Left ventricle myocardium (tissue), 1 donor: Measurements from ENCODE around the genes HEATR5A and GPR33.

- PRO-cap: bidirectional peak, plus-strand start at chr14:31208212, minus-strand start at chr14:31208144; bidirectional peak, plus-strand start at chr14:31208269, minus-strand start at chr14:31208381
Observed at GRCh38 chr14:31208090-31208494, 499 bp upstream of the HECTD1 start.

DNA sequence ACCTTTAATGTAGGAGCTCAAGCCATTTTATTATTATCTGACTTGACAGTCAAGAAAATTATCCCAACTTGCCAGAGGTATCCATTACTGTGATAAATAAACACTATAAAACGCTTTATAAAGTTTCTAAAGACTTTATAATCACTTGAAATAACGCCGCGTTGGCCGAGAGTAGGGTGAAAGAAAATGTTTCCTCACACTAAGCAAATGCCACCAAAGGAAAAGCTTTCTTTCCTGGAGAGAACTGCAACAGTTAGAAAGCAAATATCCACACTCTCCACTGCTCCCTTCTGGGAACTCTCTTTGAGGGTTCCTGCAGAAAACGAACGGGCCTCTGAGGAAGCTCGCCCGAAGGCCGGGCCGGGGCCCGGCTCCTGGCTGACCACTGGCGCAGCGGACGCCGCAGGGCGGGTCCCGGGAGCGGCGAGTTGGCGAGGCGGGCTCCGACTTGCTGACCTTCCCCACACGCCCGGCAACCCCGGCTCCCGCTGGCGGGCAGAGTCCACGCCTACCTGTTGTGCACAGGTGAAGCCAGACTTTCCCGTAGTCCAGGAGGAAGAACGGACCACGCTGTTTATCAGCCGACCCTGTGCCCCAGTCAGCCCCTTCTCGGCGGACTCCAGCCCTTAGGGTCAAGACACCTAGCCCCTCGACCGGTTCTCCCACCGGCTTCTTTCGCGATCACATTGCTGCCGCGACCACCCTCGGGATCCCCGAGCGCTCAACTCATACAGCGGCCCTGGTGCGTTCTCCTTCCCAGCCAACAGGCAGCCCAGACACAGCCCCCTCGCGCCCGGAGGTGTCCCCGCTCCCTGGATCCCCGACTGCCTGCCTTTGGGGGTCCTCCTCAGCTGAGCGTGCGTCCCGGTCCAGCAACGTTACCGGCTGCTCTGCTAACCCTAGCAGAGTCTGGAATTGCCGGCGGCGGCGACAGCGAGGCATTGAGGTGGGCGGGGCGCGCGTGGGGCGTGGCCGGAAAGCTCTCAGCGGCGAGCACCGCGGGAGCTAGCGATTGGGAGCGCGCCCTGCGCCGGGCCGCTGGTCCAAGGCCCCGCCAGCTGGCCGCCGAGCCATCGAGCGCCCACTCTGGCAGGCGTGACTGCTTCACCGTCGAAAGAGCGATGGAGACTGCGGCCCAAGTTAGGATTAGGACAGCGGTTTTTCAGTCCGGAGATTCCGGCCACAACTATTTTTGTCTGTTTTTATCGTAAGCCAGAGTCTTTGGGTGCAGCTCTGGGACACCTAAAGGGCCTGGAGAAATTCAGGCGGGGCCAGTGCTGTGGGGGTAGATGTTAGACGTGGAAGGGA is at the start of gene HEATR5A:
HEATR5A (minus strand) TSS at position 911 of the 1,308 bp plus-strand sequence.
- PRO-cap: bidirectional peak, plus-strand start at position 460 of the sequence, minus-strand start at position 387 of the sequence; bidirectional peak, plus-strand start at position 1,121 of the sequence, minus-strand start at position 911 of the sequence

DNA sequence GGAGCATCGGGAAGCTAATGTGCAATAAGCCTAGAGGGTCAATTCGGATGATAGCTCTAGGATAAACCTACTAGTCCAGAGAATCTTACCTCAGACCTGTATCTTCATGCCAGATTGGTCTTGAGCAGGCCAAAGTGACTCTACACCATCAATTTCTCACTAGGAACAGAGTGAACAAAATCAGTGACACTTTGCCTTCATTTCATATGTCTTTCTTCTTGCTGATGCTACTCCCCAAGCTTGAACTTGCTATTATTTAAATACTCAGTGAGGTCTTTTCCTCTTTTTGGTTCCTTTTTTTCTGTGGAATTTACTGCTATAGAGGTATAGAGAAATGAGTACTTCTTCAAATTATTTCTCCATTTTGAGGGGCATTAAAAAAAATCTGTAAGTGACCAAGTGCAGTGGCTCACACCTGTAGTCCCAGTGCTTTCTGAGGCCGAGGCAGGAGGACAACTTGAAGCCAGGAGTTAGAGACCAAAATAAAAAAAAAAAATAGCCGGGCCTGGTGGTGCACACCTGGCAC is at the start of gene GPR33:
GPR33 (minus strand) TSS at position 232 of the 526 bp plus-strand sequence.
- PRO-cap: no peak

DNA sequence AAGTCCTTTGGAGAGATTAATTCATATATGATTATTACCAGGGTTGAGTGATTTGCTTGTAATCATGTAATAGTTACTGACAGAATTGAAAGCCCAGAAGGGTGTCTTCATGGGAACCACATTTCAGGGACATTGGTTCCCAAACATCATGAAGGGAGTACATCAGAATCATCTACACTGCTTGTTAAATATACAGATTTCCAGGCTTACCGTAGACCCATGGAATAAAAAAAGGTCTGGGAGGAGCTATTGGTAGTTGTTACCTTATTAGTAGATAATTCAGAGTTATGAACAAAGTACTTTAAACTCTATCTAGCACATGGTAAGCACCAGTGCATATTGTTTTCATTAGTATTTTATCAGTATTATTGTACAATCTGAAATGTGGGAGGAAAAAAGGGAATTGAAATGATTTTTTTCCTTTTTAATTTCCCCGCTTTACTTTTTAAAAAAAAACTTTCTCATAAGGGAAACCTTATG is 65.6 kb downstream of the NUBPL start:
- PRO-cap: no peak

DNA sequence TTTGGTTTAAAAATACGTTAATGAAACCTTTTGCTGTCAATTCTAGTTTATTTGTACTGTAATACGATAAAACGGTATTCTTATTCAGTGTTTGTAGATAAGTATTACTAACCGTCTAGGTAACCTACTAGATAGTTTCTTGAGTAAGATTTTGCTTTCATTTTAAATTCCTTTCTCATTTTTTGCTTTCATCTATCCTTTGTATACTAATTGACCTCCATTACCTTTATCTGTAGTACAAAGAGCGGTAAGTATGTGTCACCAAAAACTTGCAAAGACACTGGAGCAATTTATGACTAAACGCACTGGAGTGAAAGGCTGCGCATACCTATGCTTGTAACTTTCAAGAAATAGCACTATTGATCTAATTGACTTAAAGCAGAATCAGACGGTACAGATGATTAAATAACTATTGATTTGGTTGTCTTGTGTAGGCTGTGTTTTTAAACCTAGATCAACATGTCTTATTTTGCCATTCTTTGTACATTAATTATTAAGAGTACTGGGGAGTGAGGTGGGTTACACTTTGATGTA is 1.8 kb downstream of the ARHGAP5 start:
- PRO-cap: no peak

GRCh38 chr14:32085540-32086701 is 8.8 kb downstream of the ARHGAP5 start:
- PRO-cap: no peak

DNA sequence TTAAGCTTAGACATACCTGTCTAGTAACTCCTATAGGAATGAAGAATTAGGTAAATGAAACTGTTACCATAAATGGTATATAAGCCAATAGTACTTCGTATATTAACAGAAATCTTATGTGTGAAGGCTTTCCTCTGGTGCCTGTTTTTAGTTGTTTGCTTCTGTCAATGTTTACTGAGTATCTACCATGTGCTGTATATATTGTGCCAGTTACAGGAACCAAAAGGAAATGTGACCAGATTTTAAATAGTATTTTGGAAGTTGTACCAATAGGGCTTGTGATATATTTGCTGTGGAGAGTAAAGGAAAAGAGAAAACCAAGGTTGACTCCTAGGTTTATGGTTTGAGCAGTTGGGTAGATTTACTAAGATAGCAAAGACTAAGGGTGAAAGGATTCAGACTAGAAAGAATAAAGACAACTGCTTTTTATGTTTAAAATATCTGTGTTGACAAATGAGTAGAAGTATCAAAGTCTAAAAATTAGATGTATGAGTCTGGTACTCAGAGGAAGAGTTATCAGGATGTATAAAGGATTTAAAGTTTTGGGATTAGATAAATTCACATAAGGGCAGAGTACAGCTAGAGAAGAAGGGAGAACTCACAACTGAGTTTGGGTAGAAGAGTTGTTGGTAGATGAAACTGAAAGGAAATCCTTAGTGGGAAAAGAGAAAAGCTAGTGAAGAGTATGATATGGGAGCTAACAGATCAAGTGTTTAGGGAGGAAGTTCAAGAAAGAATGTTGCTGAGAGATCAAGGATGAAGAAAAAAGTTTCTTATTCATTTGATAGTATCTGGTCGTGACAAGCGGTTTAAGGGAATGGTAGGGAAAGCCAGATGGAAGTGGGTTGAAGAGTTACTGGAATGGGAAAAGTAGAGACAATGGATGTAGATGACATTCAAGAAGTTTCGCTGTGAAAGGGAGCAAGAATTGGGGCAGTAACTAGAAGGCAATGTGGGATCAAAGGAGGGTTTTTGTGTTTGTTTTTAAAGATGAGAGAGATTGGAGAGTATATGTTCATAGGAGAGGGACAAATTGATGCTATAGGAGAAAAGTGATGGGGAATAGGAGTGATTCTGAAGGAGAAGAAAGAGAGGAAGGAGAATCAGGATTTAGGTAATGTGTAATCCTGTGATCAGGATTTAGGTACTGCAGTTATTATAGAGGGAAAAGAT is 30.6 kb downstream of the ARHGAP5 start:
- PRO-cap: no peak

GRCh38 chr14:32407068-32407537 is 78.0 kb downstream of the AKAP6 start:
- PRO-cap: unidirectional peak, plus-strand start at chr14:32407354

GRCh38 chr14:32433308-32433931 is 104.3 kb downstream of the AKAP6 start:
- PRO-cap: no peak

GRCh38 chr14:32507441-32508071 is 178.5 kb downstream of the AKAP6 start:
- PRO-cap: no peak

DNA sequence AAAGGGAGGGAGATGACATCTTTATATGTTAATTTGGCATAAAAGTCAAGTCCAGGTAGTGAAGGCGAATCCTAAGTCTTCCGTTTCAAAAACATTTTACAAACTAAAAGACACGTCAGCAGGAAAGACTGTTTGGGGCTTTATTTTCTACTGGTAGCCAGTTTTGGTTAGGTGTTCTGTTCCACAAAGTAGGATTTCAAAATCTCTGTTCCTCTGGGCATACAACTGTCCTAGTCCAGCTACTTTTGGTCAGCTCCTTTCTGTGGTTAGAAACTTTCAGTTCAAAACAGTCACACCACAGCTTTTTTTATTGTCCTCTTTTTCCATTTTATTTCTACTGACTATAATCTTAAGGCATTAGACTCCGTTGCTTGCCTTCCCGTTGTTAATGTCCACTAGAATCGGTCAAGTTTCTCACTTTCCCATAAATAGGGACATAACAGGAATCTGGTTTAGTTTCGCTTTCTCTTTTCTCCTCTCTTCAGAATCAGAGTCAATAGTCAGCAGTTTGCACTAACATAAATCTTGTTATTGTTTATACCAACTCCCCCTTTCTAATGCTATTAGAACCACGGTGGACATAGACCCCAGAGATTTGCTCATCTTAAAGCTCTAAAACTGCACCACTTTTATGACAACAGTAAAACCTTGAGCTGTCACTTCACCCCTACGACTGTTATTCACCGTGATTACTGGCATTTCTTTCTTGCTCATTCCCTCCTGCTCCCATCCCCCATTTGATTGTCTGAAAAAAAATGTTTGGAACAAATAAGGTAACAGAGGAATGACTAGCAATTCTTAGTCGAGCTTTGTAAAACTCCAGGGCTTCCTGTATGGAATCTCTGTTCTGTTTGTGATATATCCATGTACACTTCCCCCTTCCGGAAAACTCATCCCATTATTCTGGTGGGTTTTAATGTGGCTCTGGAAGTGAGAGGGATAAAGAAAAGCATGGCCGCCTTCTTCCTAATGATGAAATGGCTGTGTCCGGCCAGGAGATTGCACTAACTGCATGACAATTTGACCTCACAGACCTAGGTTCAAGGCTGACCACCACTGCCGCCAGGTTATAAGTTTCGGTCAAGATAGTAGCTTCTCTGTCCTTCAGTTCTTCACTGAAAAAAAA is 41.4 kb upstream of the NPAS3 start:
- PRO-cap: bidirectional peak, plus-strand start at position 466 of the sequence, minus-strand start at position 397 of the sequence

- PRO-cap: no peak
Observed at GRCh38 chr14:32940103-32940442, 1.4 kb downstream of the NPAS3 start.

GRCh38 chr14:33611392-33611846 is 339.5 kb downstream of the EGLN3 start:
- PRO-cap: no peak

GRCh38 chr14:33682632-33683241 is 268.1 kb downstream of the EGLN3 start:
- PRO-cap: no peak

DNA sequence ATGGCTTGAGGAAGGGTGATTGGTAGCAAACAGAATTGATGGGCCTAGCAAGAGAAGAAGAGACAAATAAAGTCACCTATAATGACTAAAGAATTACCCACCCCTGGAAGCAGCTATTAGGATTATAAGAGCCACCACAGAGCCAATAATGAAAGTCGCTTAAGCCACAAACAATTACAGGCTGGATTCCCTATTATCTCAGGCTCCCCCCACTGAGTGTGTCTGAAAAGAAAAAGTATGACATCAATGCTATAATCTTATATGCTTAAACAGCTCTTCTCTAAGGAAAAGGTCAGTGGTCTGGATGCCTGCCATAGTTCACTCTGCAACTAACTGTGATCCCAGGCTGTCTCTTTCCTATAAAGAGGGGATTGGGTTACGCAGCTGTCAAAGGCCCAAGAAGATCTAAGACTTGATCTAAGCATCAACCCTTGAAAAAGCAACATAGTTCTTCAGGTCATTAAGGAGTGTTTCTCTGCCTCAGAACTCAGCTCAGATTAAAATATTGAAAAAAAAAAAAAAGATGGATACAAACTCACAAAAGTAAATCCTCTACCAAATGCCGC is 18.0 kb downstream of the EGLN3 start:
- PRO-cap: no peak

- PRO-cap: no peak
Observed at GRCh38 chr14:33940513-33941012, 10.3 kb downstream of the EGLN3 start.

DNA sequence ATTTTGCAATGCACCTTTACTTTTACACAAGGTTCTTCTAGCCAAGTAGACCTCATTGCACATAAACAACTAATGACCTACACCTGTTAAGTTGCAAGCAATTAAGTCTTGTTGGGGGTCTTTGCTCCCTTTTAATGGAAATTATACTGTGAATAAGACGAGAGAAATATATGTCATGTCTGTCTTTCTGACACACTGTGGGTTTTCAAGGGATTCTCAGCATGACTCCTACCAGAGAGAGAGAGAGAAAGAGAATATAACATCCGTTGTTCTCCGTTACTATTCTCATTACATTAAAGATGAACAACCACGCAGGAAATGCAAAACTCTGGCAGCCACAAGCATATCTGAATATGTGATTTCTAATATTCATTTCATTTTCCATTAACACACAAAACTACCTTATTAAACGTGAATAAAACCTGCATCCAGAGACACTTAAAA is 67.2 kb upstream of the EGLN3 start:
- PRO-cap: no peak

- PRO-cap: bidirectional peak, plus-strand start at chr14:34060317, minus-strand start at chr14:34060197; bidirectional peak, plus-strand start at chr14:34060535, minus-strand start at chr14:34060427; bidirectional peak, plus-strand start at chr14:34060987, minus-strand start at chr14:34060772
Observed at GRCh38 chr14:34060050-34061209, 109.6 kb upstream of the EGLN3 start.

DNA sequence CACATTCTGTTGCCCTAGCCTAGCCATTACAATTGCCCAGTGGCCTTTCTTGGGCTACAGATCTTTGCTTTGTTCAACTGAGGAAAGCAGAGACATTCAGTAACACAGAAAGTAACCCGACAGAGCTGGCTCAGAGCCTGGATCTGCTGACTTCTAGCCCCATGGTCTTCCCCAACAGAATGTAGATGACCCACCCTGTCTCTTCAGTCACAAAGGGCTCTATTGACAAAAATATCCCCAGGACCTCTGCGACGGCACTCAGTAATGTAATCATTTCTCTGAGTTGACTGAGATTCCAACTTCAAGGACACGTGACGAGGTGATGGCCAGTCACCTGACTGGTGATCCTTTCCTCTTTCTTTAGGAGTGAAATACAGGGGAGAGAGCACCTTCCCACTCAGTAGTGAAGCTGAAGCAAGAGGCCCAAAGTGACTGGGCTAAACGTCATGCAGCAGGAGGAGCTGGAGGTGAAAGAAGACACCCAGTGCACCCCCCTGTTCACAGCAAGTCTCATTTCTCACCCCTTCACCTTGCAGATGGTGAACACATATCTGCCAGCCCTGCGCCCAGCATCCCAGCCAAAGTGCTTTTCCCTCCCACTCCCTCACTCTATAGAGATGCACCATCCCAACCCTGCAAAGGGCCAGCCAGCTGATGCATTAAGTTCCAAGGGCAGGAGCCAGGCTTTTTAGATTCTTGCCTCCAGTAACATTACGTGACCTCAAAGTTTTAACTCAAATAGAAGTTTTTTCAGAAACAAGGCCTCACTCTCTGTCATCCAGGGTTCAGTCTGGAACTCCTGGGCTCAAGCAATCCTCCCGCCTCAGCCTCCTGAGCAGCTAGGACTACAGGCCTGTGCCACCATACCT is 179.2 kb upstream of the EGLN3 start:
- PRO-cap: no peak

DNA sequence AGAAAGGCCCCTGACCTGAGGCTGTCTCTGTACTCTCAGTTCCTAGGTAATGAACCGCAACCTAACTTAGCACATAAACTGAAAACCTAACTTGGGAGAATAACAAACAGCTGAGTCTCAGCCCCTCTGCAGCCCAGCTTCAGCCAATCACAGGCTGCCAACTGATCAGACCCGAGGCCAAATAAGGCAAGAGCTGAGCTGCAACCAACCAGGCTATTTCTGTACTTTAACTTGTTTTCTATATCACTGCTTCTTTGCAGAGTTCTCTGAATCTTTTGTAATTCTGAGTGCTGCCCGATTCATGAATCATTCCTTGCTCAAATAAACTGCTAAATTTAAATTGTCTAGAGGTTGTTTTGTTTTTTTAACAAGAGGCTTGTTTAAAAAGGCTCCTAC is 129.8 kb downstream of the SPTSSA start:
- PRO-cap: no peak